Bronchus (tissue), 1 donor: ENCODE data around the gene IMPG1.

DNA sequence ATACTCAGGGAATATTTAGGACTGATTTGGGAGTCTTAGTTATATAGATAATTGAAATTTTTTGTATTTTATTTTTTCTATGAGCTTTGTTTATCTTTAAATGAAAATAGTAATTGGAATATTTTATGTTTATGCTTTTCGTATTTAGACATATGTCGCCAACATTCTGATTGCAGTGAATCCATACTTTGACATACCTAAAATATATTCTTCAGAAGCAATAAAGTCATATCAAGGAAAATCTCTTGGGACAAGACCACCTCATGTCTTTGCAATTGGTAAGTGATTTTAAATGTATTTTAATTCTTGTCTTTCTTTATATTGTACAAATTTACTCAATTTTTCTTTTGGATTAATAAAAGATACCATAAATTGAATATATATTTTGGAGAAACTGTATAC, 81.2 kb downstream of the MYO6 start:
- PRO-cap: no peak

DNA sequence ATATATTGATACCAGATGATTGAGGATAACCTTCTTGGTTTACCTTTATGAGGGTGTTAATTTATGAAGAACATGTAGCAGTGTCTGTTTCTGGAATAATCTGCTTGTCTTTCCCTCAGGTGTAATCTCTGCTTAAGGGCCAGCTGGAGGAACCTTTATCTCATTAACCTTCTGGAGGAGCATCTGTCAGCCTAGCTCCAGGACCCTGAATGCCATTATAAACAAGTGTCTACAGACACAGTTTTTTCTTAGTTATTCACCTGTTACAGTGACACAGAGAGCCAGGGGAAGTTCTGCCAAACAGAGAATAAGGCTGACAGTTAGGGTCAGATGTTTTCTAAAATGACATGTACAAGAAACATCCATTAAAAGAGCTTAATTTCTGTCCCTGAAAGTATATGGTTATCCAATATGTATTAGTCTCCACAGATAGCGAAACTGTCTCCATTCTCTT, at the start of gene IMPG1:
IMPG1 (minus strand) TSS at position 86 of the 454 bp plus-strand sequence.
- PRO-cap: no peak

DNA sequence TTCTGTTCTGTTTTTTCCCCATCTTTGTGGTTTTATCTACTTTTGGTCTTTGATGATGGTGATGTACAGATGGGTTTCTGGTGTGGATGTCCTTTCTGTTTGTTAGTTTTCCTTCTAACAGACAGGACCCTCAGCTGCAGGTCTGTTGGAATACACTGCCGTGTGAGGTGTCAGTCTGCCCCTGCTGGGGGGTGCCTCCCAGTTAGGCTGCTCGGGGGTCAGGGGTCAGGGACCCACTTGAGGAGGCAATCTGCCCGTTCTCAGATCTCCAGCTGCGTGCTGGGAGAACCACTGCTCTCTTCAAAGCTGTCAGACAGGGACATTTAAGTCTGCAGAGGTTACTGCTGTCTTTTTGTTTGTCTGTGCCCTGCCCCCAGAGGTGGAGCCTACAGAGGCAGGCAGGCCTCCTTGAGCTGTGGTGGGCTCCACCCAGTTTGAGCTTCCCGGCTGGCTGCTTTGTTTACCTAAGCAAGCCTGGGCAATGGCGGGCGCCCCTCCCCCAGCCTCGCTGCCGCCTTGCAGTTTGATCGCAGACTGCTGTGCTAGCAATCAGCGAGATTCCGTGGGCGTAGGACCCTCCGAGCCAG, 587.1 kb downstream of the HTR1B start:
- PRO-cap: no peak

GRCh38 chr6:77087089-77087487, 376.2 kb downstream of the HTR1B start:
- PRO-cap: no peak

- PRO-cap: no peak
Observed at GRCh38 chr6:77368677-77369385, 94.5 kb downstream of the HTR1B start.

DNA sequence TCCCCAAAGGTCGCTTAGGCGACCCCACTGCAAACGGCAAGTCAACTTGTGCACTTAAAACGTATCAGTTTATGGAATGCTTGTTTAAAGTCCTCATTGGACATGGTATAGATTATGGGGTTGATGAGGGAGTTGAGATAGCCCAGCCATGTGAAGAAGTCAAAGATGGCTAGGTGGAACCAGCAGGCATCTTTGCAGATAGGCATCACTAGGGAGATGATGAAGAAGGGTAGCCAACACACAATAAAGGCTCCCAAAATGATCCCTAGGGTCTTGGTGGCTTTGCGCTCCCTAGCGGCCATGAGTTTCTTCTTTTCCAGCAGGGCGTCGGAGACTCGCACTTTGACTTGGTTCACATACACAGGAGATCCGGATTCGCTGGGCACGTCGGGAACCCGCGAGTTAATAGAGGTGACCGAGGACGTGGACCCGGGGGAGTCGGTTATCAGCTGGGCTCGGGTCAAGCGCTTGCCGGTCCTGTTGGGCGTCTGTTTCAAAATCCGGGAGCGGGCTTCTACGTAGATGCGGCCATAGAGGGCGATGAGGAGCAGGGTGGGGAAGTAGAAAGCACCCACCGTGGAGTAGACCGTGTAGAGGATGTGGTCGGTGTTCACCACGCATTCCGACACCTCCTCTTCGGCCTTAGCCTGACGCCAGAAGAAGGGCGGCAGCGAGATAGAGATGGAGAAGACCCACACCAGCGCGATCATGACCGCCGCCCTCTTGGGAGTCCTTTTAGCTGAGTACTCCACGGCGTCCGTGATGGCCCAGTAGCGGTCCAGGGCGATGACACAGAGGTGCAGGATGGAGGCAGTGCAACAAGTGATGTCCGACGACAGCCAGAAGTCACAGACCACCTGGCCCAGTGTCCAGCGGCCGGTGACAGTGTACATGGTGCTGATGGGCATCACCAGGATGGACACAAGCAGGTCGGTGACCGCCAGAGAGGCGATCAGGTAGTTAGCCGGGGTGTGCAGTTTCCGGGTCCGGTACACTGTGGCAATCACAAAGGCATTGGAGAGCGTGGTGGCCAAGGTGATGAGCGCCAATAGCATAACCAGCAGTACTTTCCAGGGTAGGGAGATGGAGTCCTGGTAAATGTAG, 749 bp downstream of the HTR1B start:
- PRO-cap: no peak

GRCh38 chr6:79025440-79025796, 52.6 kb downstream of the PHIP start:
- PRO-cap: no peak

DNA sequence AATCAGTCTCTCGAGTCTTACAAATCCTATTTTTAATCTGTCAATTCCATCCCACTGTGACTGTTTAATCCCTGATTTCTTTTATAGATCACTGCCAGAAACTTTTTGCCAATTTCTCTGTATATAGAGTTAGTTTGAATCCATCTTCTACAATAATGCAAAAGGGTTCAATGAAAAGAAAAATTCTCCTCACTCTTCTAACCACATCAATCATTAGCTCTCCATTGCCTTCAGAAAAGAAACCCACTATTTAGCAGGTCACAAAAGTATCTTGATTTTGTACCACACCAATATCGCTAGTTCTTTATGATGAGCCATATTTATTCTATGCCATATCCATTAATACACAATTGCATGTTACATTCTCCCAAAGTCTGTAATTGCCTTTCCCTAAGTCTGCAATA, 39.1 kb downstream of the PHIP start:
- PRO-cap: no peak

- PRO-cap: no peak
Observed at GRCh38 chr6:79041254-79041919, 36.7 kb downstream of the PHIP start.

GRCh38 chr6:79073813-79074312, 4.2 kb downstream of the PHIP start:
- PRO-cap: no peak

GRCh38 chr6:79277982-79278319, 199.9 kb upstream of the PHIP start:
- PRO-cap: no peak

DNA sequence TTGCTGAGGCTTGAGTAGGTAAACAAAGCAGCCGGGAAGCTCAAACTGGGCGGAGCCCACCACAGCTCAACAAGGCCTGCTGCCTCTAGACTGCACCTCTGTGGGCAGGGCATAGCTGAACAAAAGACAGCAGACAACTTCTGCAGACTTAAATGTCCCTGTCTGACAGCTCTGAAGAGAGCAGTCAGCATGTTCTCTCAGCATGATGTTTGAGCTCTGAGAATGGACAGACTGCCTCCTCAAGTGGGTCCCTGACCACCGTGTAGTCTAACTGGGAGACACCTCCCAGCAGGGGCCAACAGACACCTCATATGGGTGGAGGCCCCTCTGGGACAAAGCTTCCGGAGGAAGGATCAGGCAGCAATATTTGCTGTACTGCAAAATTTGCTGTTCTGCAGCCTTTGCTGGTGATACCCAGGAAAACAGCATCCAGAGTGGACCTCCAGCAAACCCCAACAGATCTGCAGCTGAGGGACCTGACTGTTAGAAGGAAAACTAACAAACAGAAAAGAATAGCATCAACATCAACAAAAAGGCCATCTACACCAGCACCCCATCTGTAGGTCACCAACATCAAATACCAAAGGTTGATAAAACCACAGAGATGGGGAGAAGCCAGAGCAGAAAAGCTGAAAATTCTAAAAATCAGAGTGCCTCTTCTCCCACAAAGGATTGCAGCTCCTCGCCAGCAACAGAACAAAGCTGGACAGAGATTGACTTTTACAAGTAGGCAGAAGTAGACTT, 41.0 kb upstream of the LCA5 start:
- PRO-cap: no peak

- PRO-cap: no peak
Observed at GRCh38 chr6:79946238-79947320, 774 bp downstream of the ELOVL4 start.

DNA sequence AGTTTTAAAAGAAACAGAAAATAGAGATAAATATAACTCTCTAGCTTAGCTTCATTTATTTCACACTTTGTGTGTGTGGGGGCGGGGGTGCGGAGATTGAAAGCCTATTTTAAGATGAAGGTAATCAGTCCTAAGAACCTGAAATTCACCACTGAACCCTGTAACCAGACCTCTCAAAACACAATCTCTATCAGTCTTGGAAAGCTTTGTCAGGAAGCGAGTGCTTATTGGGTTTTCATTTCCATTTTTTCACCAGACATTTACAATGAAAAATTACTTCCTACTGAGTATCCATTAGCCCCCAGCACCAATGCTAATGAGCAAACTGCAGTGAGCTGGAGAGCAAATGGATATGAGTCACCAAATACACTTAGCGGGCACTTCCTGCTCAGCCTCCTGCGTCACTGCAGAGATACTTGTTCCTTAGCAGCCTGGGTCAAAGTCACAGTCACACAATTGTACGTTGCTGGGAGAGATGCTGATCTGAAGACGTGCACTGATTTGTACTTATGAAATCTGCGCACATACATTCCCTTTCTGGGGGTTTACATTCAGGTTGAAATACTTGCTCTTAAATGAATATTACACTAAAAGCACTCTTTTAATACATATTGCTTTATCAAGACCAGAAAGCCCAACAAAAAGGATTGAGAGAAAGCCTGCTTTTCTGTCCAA, 532.2 kb downstream of the BCKDHB start:
- PRO-cap: bidirectional peak, plus-strand start at position 463 of the sequence, minus-strand start at position 327 of the sequence

- PRO-cap: unidirectional peak, plus-strand start at chr6:81215313
Observed at GRCh38 chr6:81215082-81215593, 537.3 kb downstream of the TENT5A start.

DNA sequence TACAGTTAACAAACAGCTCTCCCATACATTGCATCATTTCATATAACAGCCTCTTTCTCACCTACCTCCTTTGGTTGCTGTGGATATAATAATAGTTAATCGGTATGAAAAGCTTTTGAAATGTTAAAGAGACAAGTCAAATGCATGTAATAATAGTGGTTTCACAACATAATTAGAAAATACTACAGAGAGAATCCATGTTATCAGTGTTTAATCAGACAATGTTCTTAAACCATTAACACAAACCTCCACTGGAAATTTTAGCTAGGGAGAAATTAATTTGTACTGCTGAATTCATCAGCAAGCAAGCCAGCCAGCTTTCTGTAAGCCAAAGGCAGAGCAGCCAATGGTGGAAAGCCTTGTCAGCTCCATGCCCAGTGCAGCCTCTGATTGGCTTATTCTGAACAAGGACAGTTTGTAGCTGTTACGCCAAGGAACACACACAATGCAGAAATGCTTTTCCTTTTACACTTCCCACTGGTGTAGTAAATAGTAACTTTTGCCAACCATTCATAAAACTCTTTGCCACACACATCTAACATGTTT, 265.1 kb downstream of the TENT5A start:
- PRO-cap: no peak

GRCh38 chr6:81745692-81746325, 6.7 kb downstream of the TENT5A start:
- PRO-cap: no peak

- PRO-cap: no peak
Observed at GRCh38 chr6:81750997-81751417, 1.5 kb downstream of the TENT5A start.

- PRO-cap: no peak
Observed at GRCh38 chr6:81891903-81892362, 139.5 kb upstream of the TENT5A start.

- PRO-cap: no peak
Observed at GRCh38 chr6:82013970-82014267, 233.6 kb downstream of the IBTK start.